B cell (primary cell): ENCODE data around the genes AK3 and RLN1.

DNA sequence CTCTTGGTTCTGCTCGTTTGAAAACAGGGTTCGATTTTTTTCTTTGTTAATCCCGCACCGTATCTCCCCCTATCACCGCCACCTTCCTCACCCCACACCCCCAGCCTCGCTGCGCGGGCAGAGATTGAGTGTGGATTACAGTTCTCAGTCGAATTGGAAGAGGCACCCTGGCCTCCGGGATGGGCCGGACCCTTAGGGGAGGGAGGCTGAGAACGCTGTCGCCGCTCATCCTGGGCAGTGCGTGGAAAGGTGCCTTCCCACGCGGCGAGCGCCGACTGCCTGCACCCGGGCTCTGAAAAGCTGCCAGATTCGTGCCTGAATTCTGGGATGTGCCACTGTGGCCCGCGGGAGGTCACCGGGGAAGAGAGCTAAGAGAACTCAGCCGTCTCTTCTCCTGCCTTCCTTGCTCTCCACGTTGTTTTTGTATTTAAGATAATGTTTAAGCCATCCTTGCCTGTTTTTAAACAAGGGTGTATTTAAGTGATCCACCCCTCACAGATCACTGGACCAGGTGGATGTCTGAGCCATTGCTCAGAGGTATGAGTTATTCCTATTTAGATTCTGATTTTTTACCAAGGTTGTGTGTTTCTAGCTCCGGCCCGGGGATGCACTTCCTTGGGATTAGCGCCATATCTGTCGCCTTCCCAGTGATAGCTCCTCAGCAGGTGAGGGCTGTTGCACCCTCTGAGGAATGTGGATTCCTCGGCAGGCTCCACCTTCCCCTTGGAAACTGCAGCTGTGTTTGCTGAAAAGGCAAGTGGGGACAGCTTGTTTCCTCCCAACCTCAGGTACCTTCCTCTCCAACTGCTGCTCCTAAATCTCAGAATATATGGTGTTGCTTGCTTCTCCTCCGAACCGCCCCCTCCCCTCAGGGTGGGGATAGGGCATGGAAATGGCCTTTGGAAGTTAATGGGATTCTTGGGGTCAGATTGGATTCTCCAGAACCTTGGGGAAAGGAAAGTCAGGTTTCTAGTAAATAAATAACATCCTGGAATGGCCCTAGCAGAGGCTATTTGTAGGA lies 1.1 kb downstream of the SLC1A1 start:
- PRO-cap = no peak
- CAGE, long polyA plus RNA = no peak

GRCh38 chr9:4507154-4508071 lies 17.1 kb downstream of the SLC1A1 start:
- PRO-cap = no peak
- CAGE, long polyA plus RNA = no peak

GRCh38 chr9:4579035-4579598 lies 83.0 kb upstream of the PLPP6 start:
- PRO-cap = no peak
- CAGE, long polyA plus RNA = no peak

- PRO-cap = no peak
- CAGE, long polyA plus RNA = no peak
Observed at GRCh38 chr9:4596059-4596534, 66.0 kb upstream of the PLPP6 start.

DNA sequence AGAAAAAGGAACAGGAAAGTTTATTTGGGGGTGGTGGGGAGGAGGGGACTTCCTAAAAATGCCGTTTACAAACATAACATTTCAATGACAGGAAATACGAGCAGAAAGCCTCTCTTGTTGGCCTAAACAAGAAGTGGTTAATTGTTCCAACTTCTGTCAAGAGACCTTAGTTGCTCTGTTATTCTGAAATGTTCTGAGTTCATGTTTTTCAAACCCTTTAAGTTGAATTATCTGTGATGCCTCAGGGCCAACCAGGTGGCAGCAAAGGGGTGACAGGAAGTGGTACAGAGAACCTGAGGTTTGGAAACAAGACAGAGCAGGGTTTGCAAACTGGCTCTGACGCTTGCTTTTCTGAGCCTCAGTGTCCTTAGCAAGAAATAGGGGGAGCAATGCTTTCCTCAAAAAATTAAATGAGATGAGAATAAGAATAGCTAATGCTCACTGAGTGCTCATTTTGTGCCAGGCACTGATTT lies 65.5 kb upstream of the PLPP6 start:
- PRO-cap = no peak
- CAGE, long polyA plus RNA = no peak

- PRO-cap = no peak
- CAGE, long polyA plus RNA = no peak
Observed at GRCh38 chr9:4620382-4620952, 41.6 kb upstream of the PLPP6 start.

DNA sequence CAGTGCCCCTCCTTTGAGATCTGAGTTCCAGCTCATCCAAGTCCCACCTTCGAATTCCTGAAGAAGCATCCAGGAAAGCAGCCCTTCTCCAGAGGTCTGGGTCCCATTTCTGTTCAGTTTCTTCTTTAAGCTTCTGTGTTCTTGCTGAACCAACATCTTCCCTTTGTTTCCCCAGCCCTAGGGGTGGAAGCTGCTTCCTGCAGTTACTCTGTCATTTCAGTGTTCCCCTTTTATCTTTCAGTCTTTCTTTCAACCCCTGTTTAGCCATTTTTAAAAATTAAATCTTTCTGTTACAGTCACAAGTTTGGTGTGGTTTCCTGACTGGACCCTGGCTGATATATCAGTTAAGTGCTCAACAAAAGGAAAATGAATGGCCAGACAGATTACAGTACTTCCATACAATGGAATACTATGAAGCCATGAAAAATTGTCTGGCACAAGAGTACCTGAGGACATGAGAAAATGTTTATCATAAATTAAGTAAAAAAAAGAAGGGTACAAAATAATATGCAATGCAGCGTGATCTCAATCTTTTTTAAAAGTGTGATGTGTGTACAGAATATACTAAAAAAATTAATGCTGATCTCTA lies 35.6 kb upstream of the PLPP6 start:
- PRO-cap = no peak
- CAGE, long polyA plus RNA = no peak

GRCh38 chr9:4667427-4668132 lies 1.3 kb upstream of the SPATA6L start:
- PRO-cap = no peak
- CAGE, long polyA plus RNA = no peak

GRCh38 chr9:4678599-4679305 lies 617 bp upstream of the CDC37L1 start:
- PRO-cap = unidirectional peak, plus-strand start at chr9:4678831
- CAGE, long polyA plus RNA = no peak

DNA sequence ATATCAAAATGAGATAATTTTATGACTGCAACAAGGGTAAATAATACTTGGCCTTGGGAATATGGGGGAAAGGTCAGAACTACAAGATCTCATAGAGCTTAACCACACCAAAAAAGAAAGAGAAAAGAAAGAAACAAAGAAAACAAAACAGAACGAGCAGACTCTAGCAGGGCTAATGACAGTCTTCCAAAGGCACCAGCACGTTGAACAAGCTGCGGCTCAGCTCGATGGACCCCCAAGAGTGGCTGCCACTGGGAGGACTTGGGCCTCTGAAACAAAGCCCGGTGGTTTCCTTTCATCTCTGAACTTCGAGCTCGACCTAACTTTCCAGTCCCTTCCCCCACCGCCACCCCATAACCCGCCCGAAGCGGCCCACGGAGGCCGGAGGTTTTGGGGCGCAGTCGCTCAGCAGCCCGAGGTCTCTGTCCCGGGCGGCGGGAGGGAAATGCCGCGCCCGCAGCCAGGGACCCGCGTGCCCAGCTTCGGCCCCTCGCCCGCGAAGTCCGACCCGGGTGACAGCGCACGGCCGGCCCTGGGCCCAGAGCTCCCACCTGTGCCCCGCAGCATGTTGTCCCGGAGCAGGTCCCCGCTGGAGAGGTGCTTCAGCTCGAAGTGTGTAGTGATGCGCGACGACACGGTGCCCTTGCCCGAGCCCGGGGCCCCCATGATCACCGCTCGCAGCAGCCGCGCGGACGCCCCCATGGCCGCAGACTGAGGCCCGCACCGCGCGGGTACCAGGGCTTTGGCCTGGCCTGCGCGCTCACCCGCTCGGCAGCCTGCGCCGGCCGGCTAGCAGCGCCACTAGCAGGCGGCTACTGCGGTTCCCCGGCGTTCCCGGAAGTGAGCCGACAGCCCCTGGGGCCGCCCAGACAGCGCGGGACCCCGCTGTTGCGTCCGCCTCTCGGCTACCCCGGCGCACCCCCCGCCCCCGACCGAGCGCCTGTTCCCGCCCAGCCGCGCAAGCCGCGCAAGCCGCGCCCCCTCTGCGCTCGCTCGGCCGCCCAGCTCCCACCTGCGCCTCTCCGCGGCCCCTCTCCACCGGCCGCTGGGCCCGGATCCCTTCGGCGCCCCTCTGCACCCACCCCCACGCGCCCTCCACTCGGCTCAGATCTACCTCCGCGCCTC lies at the start of gene AK3:
TSS of gene AK3 (minus strand) at position 817 of the 1,125 bp plus-strand sequence.
- PRO-cap = bidirectional peak, plus-strand start at position 354 of the sequence, minus-strand start at position 243 of the sequence; bidirectional peak, plus-strand start at position 843 of the sequence, minus-strand start at position 842 of the sequence
- CAGE, long polyA plus RNA = no peak

DNA sequence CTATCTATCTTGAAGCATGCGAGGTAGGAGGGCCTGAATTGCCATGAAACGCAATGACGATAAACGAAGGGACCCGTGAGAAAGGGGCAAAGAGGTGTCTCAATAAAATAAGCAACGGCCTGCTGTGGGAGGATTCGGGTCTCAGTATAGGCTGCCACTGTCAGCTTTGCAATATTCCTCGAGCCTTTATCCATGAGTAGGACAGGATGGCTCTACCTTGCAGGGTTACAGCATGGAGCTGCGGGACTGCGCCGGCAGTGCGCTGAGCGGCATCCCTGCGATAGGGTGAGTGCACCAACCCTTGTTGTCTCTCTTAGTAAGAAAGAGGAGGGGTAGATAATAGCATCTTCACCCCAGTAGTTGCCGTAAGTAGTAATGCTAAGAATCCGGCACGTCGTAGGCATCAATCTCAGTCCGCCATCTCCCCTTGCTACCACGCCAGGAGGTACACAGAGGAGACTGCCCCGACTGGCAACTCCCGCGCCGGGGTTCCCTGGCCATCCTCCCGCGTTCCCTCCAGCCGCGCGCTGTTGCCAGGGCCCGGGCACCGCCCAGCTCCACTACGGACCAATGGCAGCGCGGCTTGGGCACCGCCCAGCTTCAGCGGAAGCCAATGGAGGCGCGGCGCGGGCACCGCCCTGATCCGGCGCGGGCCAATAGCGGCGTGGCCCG lies 438 bp upstream of the RCL1 start:
- PRO-cap = bidirectional peak, plus-strand start outside the sequence, minus-strand start at position 504 of the sequence
- CAGE, long polyA plus RNA = no peak

DNA sequence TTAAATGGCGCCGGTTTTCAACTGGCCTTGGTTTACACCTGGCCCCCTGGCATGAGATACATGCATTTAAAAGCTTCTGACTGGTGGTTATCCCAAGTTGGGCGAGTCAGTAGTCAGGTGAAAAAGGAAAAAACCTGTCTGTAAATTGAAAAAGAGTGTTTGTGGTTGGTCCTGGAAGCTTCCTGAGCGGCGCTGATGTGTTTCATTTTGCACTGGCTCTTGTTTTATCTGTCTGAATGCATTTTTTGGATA lies 1.2 kb downstream of the RCL1 start:
- PRO-cap = no peak
- CAGE, long polyA plus RNA = no peak

DNA sequence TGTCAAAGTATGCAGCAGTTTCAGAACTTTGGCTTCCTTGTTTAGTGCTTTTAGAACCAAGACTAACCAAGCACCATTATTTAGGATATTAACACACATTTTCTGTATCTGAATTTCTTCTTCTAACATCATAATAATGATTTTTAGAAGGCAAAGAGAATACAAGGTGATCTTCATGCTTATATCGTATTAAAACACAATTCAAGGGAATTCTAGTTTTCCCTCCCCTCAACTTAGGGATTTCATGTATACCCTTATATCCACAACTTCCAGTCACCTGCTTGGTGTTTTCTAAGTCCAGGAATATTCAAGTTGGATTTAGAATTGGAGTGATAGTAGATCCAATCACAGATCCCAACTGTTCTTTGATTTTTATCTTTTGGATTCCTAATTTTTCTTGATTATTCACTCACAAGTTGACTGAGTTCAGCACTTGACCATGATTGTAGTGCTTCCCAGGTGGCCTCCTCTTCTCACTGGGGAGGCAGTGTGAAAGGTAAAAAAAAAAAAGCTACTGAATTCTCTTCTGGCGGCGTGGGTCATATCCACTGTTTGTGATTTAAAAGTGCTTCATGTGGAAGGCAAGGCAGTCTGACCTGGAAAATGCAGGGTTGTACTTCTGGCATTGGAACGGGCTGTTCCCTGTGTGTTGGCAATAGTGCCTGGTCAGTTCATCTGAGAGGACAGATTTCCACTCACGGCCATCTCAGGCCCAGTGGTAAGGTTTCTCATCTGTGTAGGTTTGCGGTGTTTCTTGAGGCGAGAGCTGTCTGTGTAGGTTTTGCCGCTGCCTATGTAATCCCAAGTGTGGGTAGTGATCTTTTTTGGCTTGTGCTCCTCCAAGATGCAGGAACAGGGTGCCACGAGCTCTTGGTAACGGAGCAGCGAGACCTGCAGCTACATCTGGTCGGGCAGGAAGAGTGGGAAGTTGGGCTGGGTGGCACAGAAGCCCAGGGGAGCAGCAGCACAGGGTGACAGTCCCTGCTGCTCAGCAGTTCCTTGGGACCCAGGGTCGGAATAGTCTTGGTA lies 10.8 kb downstream of the RCL1 start:
- PRO-cap = no peak
- CAGE, long polyA plus RNA = no peak

DNA sequence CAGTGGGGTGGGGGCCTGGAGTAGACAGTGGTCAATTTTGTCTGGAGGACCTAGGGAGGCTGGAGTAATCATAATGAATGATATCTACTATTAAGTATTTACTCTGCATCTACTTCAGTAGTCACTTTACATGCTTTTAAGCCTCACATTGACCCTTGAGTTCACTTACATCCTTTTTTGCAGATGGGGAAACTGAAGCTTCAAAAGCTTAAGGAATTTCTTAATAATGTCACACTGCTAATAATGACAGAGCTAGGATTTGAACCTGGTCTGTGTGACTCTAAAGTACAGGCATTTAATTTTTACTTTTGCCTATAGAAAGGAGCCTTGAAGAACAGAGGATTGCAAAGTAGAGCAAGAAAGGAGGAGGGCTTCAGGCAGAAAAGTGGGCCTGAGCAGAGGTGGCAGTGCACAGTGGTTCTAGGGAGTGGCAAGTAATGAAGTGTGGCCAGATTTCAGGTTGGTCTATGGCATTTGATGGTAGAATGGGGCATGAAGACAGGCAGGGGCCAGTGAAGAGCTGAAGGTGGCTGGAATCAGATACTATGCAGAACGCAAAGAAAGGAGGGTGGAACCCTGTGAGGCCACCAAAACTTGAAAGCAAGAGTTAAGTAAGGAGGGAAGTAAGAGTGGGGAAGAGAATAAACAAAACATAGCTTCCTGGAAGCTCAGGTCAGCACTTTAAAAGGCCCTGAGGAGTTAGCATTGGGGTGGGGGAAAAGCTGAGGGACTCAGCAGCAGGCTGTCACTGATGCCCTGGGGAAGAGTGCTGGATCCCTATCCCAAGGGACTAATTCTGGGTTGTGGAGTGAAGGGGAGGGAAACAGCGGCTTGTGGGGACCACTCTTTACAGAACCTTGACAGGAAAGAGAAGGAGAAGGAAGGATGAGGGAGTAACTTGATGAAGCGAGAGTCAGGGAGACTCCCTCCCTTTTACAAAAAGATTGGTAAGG lies 42.2 kb downstream of the RCL1 start:
- PRO-cap = no peak
- CAGE, long polyA plus RNA = no peak

DNA sequence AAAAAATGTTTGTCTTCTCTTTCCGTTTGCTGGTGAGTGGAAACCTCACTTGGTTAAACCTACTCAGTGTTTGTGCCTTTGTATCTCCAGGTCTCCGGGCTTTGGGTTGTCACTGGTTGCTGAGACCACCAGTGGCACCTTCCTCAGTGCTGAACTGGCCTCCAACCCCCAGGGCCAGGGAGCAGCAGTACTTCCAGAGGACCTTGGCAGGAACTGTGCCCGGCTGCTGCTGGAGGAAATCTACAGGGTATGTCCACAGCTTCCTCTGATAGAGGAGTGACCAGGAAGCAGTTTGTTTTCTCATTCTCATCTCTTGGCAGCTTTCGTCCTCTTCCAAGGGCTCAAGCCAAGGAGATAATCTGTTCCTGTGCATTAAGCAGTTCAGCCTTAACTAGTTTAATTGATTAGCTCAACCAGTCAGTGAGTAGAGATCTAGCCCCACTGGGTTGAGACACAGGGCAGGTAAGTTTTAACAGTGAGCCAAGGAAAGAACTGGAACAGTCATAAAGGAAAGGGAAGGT lies 51.8 kb downstream of the RCL1 start:
- PRO-cap = no peak
- CAGE, long polyA plus RNA = no peak

GRCh38 chr9:4901582-4902329 lies 83.3 kb upstream of the JAK2 start:
- PRO-cap = no peak
- CAGE, long polyA plus RNA = no peak

DNA sequence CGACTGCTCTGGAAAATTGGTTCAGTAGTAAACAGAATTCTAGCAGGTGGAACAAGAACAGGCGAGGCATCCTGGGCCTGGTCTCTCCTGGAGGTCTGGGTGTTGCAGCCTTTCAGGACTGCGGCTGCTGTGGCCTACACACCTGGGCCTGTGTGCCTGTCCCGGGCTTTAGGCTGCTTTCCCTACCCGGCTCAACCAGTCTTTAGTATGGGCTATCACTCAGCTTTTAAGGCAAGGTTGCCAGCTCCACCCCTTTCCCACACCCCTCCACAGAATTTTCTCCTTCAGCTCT lies at the start of gene RLN1:
TSS of gene RLN1 (minus strand) at position 200 of the 292 bp plus-strand sequence.
- PRO-cap = no peak
- CAGE, long polyA plus RNA = no peak

DNA sequence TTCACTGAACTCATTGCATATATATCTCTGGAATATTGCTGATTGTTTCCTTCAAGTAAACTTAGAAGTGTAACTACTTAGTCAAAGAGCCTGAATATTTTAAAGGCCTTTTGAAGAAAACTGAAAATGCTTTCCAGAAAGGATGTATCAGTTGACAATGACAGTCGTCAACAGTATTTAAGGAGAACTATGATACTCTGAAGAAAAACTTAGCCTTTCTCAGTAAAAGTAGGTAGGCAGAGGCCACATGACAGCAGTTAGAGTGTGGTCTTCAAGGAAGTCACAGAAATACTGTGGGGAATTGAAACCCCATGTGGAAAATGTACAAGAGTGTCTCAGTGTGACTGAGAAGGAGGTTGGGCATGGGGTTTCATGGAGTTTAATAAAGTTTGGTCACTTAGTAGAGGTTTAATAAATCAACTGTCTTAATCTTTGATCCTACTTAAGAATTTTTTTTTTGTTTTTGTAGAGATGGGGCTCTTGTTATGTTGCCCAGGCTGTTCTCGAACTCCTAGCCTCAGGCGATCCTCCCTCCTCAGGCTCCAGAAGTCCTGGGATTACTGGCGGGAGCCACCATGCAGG lies 1.1 kb downstream of the CD274 start:
- PRO-cap = no peak
- CAGE, long polyA plus RNA = no peak

GRCh38 chr9:5629996-5630267 lies 1.0 kb downstream of the RIC1 start:
- PRO-cap = no peak
- CAGE, long polyA plus RNA = no peak

DNA sequence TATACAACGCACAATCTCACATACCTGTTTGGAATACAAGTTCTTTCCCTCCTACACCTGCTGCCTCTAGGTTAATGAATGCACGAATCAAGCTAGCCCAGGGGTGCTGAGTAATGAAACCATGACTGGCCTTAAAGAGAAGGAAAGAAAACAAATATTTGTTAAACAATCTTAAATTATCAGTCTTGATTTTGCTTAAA lies 9.1 kb downstream of the ERMP1 start:
- PRO-cap = no peak
- CAGE, long polyA plus RNA = no peak